Thoracic aorta (tissue), 1 donor: Measurements from ENCODE around the gene ZNF763.

DNA sequence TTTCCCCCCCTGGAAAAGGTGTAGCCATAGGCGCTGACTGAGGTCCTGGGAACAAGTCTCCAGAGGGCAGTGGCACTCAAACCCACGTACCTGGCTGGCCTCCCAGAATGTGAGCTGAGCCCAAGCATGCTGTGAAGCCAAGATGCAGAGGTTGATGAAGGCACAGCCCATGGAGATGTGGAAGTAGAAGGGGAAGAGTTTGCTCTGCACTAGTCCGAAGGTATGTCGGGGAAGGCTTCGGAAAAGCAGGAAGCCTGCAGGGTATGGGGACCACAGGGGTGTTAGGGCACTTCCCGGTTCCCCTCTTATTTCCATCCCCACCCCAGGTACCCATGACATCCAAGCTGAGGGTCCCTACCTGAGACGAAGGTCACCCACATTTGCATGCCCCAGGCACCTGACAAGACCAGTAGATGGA, 897 bp downstream of the TMEM205 start:
- RAMPAGE, long total RNA: no peak

GRCh38 chr19:11382759-11383355, 1.3 kb downstream of the EPOR start:
- RAMPAGE, long total RNA: no peak

- RAMPAGE, long total RNA: no peak
Measured at GRCh38 chr19:11442142-11442528, 6.7 kb downstream of the PRKCSH start.

DNA sequence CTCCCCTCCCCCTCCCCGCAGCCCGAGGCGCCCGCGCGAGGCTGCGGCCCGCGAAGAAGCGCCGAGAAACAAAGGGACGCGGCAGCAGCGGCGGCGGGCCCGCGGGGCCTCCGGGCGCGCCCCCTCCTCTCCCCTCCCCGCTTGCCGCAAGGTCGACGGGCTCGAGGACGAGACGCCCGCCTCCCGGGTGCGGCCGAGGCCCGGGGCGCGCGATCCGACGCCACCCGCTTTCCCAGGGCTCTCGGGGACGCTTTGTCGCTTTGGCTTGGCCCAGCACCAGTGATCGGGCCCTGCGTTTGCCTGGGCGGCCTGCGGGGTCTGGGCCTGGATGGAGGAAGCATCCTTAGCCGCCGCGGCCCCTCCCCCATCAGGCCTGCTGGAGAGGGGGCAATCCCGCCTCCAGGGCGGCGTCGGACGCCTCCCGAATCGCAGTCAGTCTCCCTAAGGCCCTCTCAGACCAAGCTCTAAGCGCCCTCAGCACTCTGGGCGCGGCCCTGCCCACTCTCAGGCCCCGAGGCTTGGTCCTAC, 834 bp downstream of the ELAVL3 start:
- RAMPAGE, long total RNA: no peak

DNA sequence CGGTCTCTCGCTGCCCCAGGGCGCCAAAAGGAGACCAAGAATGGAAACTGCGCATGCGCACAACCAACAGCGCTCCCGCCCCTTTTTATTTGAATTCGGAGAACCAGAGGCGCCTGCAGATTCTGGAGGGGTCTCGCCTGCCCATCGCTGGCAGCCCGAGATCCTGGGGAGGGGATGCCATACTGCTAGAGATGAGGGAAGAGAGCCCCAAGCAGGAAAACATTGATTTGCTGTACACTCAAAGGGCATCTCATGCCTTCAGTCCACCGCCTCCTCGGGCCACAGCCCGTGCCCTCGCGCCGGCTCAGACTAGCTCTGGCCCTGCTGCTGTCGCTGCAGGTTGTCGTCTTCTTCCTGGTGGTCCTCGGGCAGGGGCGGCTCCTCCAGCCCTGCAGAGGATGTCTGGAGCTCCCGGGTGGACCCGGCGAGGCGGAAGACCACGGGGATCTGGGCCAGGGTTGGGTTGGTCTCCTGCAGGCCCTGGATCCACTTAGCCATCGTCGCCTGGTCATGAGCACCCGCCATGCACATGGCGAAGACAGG, 307 bp upstream of the ZNF653 start:
- RAMPAGE, long total RNA: no peak

- RAMPAGE, long total RNA: no peak
Measured at GRCh38 chr19:11551951-11552286, 7.1 kb downstream of the ELOF1 start.

DNA sequence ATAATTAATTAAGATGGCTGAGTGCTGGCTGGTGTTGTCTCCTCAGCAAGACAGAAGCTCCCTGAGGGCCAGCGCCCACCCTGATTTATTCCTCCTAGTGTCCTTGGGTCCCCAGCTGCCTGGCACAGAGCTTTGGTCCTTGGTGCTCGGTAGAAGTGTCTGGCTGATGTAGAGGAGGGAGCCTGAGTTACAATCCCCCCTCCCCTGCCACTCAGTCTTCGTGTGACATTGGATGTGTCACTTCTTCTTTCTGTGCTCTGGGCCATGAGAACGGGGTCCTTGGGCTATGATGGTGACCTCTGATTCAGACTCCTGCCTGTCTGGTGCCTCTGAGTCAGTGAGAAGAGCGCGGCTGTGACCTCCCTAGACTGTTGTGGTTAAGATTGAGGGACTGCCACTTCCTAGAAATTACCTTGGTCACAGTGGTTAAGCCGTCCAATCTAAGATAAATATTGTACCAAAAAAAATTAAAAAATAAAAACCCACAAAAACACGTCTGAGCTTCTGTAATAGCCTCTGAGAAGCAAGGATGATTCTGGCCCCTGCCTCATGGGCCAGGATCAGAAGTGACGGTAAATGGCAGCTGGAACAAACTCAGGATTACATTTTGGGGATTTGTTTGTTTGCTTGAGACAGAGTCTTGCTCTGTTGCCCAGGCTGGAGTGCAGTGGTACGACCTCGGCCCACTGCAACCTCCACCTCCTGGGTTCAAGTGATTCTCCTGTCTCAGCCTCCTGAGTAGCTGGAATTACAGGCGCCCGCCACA, 9.2 kb downstream of the ACP5 start:
- RAMPAGE, long total RNA: no peak

DNA sequence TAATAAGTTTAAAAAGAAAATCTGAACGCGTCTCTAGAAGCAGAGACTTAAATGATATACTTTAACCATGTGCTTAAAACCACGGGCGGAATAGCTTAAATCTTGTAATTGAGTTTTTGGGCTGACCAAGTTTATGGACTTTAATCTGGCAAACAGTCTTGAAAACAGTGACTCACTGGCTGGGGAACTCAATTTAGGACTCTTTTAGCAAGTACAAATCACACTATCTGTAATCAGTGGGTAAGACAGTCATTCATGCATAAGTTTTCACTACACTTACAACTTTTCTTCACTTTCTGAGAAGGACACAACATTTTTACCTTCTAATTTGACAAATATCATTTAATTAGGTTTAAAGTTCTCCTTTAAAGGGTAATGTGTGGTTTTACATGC, 26.8 kb downstream of the ZNF627 start:
- RAMPAGE, long total RNA: no peak

DNA sequence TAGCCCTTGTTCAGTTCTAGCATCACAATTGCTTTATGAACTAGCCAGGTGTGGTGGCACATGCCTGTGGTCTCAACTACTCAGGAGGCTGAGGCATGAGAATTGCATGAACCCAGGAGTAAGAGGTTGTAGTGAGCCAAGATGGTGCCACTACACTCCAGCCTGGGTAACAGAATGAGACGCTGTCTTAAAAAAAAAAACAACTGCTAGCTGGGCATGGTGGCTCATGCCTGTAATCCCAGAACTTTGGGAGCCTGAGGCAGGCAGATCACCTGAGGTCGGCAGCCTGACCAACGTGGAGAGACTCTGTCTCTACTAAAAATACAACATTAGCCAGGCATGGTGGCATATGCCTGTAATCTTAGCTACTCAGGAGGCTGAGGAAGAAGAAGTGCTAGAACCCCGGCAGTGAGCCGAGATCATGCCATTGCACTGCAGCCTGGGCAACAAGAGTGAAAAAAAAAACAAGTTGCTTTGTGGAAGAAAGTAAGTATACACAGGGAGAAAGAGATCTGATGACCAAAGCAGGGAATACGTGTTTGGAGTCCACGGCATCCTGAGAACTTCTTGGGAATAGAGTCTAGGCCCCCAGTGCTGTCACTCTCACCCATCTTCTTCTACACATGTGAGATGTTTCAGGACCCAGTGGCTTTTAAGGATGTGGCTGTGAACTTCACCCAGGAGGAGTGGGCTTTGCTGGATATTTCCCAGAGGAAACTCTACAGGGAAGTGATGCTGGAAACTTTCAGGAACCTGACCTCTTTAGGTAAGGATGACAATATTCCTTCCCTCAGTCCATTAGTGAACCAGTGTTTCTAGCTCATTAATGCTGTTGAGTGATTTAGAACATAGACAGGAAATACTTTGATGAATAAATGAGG, 15.8 kb downstream of the ZNF440 start:
- RAMPAGE, long total RNA: no peak

- RAMPAGE, long total RNA: no peak
Measured at GRCh38 chr19:11848904-11849751, 602 bp downstream of the ZNF439 start.

DNA sequence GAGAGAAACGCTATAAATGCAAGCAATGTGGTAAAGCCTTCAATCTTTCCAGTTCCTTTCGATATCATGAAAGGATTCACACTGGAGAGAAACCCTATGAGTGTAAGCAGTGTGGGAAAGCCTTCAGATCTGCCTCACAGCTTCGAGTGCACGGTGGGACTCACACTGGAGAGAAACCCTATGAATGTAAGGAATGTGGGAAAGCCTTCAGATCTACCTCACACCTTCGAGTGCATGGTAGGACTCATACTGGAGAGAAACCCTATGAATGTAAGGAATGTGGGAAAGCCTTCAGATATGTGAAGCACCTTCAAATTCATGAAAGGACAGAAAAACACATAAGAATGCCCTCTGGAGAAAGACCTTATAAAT, 15.7 kb upstream of the ZNF763 start:
- RAMPAGE, long total RNA: no peak

DNA sequence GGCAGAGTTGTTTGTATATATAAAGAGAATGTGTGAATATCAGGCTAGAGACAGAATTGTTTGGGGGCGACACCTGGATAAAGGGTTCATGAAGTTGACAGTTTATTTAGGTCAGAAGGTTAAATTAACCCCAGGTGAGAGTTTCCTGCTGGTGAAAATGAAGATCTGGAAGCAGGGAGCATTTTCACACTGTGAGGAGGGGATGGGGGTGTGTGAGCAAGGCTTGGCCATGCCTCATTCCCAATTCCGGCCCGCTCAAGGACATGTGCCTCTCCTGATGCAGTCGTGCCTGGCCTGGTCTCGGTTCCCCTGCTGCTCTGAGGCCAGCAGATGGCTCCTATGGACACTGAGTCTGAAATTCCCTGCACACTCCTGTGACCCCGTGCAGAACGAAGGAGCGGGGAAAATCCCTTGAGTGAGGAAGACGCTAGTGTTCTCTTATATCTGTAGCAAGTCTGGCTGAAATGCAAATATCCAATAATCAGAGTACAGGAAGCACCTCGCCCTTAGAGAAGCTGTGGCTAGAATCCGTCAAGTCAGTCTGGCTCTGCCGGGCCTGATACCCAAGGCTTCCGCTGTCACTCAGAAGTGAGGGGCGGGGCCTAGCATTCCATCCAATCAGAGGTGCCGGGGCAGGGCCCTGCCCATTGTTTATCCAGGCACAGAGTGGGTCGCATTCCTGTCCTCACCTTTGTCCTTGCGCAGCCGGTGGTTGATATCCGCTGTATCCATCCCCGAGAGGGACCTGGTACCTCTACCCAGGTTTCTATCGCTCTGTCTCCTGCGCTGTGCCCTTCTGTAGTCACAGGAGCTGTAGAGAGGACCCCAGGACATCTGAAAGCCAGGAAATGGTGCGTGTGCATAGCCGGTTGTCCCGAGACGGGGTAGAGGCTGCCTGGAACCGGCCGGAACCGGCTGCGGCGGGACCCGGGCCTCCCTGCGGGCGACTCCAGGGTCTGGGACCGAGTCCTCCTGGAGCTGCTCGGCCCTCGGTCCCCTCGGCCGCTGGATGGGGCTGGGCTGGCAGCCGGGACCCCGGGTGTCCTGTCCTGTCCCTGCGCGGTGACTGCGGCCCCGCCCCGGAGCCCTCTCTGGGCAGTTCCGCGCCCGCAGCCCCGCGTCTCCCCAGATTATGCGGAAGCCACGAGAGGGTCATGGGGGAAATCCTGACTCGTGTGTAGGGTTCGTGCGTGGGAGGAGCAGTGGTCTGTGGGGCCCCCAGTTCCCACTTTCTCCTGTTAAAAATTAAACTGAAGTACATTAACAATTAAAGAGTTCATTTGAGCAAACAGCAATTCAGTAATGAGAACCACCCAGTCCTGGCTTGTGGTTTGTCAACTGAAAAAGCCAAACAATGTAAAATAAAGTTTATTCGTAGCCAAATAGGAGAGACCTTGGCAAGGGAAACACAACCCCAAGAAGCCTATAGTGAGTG, at the start of gene ZNF763:
Gene ZNF763, plus strand, starts transcription at position 680 of the 1,435 bp plus-strand sequence.
- RAMPAGE, long total RNA: no peak

- RAMPAGE, long total RNA: no peak
Measured at GRCh38 chr19:12250248-12250568, 44.5 kb downstream of the ZNF44 start.

DNA sequence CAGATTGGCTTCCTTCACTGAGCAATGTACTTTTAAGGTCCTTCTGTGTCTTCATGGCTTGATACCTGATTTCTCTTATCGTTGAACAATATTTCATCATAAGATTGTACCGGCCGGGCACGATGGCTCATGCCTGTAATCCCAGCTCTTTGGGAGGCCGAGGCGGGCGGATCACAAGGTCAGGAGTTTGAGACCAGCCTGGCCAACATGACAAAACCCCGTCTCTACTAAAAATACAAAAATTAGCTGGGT, 4.6 kb downstream of the ZNF791 start:
- RAMPAGE, long total RNA: no peak

GRCh38 chr19:12651952-12652476, 14.5 kb downstream of the MAN2B1 start:
- RAMPAGE, long total RNA: no peak

GRCh38 chr19:12679574-12680124, 2.0 kb downstream of the DHPS start:
- RAMPAGE, long total RNA: no peak

GRCh38 chr19:12721629-12721719, 2.3 kb downstream of the TNPO2 start:
- RAMPAGE, long total RNA: no peak

DNA sequence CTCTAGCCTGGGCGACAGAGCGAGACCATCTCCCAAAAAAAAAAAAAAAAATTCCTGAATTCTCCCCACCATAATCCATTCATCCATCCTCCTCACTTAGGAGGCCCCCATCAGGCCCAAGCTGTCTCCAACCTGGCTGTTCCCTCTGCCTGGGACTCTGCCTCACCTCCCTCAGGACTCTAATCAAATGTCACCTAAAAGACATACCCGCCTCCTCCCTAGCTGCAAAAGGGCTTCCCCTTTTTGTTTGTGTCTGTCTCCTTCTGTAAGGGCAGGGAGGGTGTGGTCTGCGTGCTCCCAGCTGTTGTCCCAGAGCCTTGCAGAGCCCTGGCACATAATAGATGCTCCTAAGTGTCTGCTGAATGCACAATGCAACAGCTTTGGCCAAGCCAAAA, 4.5 kb downstream of the TRIR start:
- RAMPAGE, long total RNA: no peak

DNA sequence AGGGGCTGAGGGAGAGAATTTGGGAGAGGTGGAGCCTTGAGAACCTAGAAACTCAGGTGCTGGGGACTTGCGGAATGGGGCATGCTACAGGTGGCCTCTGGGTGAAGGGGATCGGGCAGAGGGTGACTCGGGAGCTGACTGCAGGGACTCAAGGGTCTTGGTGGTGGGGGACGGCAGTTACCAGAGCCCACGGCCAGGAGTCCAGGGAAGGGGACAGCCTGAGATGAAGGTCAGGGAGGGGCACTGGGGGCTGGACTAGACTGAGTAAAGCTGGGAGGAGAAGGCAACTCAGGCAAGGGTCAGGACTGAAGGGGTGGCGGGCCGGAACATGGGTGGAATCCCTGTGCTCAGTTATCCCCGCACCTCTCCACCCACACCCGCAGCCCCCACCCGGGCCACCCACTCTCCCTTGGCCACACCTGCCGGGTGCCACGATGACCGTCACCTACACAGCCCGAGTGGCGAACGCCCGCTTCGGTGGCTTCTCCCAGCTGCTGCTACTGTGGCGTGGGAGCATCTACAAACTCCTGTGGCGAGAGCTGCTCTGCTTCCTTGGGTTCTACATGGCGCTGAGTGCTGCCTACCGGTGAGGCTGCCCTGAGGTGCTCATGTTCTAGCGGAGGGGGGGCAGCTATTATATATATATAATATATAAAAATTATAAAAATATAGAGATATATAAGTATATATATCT, 715 bp downstream of the BEST2 start:
- RAMPAGE, long total RNA: no peak

DNA sequence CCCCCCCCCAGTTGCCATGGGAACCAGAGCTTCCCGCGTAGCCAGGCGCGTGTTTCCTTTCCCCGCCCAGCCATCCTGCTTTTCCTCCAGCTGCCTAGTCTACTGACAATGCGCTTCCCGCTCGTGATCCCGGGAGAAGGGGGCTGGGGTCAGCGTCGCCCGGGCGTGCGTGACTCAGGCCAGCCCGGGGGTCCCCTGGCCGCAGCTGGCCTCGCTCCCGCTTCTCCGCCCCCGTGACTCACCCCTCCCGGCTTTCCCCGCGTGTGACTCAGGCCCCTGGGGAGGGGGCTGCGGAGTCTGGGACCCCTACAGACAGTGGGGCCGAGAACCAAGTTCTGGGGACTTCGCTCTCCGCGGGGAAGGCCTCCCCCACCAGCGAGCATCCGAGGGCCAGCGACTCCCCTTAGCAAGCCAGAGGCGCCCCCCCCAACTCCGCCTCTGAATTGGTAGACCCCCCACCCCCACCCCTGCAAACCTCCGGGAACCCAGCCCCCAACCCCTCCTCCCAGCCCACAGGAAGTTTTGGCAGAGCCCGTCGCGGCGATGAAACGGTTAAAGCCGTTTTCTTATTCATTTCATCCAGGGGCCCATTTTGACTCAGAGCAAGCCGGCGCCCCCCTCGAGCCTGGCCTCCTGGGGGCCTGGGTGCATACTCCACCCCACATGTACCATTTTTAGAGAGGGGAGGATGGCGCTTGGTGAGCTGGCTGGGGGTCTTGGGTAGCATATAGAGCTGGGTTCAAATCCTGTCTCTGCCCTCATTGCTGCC, 7.7 kb upstream of the HOOK2 start:
- RAMPAGE, long total RNA: no peak